Vein endothelial cell (primary cell): ENCODE results near the gene NDUFV2.

GRCh38 chr18:8076262-8076807 is 509.2 kb downstream of the PTPRM start:
- CAGE, long polyA plus RNA, result no peak

DNA sequence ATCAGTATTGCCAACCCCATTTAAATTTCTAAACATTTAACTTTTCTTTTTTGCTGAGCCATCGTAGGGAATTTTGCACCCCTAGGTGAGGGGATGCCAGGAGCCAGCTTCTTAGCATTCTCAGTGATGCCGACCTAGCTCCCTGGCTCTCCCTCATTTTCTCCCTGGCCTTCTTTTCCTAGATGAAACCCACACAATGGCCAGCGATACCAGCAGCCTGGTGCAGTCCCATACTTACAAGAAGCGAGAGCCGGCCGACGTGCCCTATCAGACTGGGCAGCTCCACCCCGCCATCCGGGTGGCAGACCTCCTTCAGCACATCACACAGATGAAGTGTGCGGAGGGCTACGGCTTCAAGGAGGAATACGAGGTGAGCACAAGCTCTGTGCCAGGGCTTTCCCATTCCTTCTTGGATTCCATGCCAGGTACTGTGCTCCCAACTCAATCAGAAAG is 356.2 kb upstream of the RAB12 start:
- CAGE, long polyA plus RNA, result no peak

- CAGE, long polyA plus RNA, result no peak
These were observed 6.2 kb downstream of the RAB12 start for GRCh38 chr18:8615354-8615913.

GRCh38 chr18:8755481-8755870 is 50.1 kb downstream of the MTCL1 start:
- CAGE, long polyA plus RNA, result no peak

- CAGE, long polyA plus RNA, result no peak
These were observed 101.4 kb downstream of the MTCL1 start for GRCh38 chr18:8806678-8807330.

GRCh38 chr18:8974254-8974836 is 128.2 kb upstream of the NDUFV2 start:
- CAGE, long polyA plus RNA, result no peak

DNA sequence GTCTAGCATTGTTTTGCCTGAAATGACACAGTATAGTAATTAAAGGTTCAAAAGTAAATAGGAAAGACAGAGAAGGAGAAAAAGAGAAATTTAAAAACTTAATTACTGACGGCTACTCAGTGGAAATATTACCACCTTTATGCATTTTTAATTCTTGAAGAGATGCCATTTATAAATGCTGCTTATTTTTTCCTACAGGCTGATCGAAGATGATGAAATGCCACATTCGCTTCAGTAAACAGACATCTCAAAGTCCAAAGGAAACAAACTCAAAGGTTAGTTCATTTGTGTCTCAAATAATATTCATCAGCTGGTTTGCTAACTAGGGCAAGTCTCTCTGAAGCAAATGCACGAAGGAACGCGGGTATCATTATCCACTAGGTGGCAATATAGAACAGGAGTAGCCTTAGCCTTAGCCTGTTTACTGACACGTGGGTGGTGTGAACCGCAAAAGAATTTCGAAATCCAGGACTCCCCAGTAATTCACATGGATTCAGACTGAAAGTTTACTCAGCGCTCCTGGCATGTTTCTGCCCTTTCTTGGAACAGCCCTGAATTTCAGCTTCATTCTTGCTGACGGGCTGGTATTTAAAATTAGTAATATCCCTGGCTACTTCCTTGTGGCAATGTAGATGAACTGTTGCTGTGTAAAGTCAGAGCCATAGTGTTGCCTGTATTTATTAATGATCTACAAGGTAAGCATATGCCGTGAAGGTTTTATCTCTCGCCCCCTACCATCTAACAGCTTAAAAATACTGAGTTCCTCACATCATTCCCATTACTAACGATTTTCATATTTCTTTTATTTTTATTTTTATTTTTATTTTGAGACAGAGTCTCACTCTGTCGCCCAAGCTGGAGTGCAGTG is 28.9 kb upstream of the NDUFV2 start:
- CAGE, long polyA plus RNA, result no peak

DNA sequence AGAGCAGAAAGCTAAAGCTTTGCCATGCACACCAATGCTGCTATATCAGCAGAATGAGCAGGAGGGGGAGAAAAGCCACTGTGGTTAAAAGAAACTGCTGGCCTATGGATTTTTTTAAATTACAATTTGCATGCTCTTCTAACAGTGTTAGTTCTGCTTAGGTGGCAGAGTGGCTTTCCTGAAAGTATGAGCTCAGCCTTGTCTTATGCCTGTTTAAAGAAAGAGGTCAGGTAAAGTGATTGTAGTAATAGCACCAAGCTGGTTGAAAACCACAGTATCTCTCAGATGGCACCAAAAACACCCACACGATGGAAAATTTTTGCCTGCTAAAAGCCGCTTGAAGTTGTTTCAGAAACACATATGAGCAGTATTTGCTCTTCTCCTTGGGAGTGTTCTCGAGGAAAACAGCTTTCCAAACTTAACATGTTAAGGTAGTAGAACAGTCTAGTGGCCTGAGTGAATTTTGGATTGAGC is 19.7 kb upstream of the NDUFV2 start:
- CAGE, long polyA plus RNA, result no peak

DNA sequence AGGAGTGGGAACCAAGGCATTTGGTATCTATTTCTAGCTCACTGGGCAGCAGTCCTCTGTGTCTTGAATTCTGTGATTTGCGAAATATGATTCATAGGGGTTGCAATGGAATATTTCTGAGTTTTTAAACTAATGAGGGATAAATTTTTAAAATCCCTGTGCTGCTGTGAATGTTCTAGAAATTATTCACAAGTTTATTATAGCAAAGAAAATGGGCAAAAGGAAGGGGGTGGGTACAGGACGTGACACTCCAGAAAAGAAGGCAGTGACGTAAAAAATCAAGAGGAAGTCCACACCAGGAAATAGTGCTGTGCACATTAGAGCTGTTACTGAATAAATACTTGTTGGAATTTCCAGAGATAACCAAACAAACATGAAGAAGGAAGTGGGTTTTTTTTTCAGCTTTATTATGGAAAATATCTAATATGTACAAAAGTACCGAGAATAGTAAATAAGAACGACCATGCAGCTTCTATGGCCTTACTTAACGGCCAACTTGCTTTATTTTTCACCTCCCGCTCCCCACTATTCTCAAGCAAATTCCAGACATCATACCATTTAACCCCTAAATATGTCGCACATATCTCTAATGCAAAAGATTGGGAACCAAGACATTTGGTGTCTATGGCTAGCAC is 757 bp upstream of the NDUFV2 start:
- CAGE, long polyA plus RNA, result no peak

GRCh38 chr18:9102581-9103403 is at the start of gene NDUFV2:
NDUFV2 (plus strand) TSS chr18:9102699.
- CAGE, long polyA plus RNA, result start-site peak on the plus strand at chr18:9102692-9102750, 2,474 and 1,334 reads in 2 replicates

- CAGE, long polyA plus RNA, result no peak
These were observed 992 bp downstream of the NDUFV2 start for GRCh38 chr18:9103404-9103978.

GRCh38 chr18:9118104-9118310 is 15.5 kb downstream of the NDUFV2 start:
- CAGE, long polyA plus RNA, result no peak

DNA sequence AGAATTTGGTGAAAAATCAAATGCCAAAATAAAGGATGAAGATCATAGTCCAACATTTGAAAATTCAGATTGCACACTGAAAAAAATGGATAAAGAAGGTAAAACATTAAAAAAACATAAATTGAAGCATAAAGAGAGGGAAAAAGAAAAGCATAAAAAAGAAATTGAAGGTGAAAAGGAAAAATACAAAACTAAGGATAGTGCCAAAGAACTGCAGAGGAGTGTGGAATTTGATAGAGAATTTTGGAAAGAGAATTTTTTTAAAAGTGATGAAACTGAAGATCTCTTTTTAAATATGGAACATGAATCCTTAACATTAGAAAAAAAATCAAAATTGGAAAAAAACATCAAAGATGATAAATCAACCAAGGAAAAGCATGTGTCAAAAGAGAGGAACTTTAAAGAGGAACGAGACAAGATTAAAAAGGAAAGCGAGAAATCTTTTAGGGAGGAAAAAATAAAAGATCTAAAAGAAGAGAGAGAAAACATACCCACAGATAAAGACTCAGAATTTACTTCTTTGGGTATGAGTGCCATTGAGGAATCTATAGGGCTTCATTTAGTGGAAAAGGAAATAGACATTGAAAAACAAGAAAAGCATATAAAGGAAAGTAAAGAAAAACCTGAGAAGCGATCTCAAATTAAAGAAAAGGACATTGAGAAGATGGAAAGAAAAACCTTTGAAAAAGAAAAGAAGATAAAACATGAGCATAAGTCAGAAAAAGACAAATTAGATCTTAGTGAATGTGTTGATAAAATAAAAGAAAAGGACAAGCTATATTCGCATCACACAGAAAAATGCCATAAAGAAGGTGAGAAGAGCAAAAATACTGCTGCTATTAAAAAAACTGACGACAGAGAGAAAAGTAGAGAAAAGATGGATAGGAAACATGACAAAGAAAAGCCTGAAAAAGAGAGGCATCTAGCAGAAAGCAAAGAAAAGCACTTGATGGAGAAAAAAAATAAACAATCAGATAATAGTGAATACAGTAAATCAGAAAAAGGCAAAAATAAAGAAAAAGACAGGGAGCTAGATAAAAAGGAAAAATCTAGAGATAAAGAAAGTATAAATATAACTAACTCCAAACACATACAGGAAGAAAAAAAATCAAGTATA is 79.1 kb upstream of the TWSG1 start:
- CAGE, long polyA plus RNA, result no peak

DNA sequence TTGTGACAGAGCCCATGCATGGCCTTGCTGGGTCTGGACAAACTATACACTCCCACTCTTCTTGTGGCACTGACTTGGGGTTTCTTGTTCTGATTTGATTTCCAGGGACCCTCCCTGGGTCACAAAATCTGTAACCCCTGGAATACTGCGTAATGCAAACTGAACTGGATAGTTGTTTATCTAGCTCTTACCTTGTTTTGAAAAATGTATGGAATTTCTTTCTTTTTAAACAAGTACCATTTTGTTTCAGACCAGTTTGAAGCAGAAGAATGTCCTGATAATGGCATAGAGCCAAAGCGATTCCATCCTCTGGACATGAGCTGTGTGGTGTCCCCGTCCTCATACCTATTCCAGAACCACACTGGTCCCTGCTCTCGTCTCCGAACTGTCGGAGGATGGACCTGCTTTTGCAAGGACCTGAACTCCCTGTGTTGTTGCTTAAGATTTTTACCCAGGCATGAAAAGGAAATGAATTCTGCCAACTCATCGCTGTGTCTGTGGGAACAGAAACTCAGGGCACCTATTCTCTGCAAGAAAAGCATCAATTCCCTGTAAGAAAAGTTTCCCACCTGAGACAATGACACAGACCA is 33.5 kb upstream of the PPP4R1 start:
- CAGE, long polyA plus RNA, result no peak

- CAGE, long polyA plus RNA, result no peak
These were observed 3.5 kb downstream of the RAB31 start for GRCh38 chr18:9711479-9712059.

DNA sequence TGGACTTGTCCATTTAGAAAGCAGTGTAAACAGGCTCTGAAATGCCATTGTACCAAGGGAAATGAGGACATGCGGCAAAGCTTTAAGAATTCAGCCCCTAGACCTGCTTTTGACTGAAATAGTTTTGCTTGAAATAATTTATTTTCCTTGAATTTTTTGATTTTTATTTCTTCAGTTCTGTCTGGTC is 34.8 kb downstream of the RAB31 start:
- CAGE, long polyA plus RNA, result no peak

GRCh38 chr18:9797131-9797575 is 88.6 kb upstream of the TXNDC2 start:
- CAGE, long polyA plus RNA, result no peak

DNA sequence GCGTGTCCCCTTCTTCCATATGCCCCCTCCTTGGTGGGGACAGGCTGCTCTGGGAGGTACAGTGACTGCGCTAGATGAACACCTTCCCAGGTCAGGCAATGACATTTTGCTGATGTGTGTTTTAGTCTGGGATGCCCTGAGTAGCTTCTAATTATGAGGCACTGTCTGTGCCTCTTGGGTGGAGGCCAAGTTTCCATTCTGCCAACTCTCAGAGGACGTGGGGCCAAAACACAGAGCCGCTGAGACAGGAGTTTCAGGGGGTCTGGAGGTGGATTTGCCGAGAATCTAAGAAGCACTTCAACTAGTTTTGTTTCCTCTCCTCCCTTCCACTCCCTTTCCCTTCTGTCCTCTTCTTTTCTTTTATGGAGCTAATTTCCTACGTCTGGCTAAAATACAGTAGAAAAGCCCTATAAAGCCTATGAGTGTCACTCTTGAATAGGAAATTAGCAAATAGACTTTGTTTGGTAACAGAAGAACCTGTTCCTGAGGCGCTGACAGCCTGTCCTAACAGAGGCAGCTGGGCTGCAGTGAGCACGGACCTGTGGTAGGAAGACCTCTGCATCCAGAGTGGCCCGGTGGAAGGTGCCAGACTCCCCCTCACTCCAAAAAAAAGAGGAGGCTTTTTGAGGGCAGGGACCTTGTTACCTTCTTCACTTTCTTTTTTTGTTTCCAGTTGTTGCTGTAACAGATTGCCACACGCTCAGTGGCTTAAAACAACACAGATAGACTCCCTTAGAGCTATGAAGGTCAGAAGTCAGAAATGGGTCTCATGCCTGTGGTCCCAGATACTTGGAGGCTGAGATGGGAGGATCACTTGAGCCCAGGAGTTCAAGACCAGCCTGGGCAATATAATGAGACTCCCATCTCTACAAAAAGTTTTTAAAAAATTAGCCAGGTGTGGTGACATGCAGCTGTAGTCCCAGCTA is 81.3 kb upstream of the TXNDC2 start:
- CAGE, long polyA plus RNA, result no peak

GRCh38 chr18:9806891-9807590 is 78.7 kb upstream of the TXNDC2 start:
- CAGE, long polyA plus RNA, result no peak

- CAGE, long polyA plus RNA, result no peak
These were observed 74.8 kb upstream of the TXNDC2 start for GRCh38 chr18:9810889-9811441.